Duodenum (tissue), 1 donor: ENCODE measurements around a stretch of chr1.

GRCh38 chr1:234535800-234536235 lies 56.8 kb upstream of the TARBP1 start:
- PRO-cap = no peak

GRCh38 chr1:234542446-234542980 lies 63.5 kb upstream of the TARBP1 start:
- PRO-cap = no peak

- PRO-cap = no peak
These were observed 65.2 kb upstream of the TARBP1 start for GRCh38 chr1:234543982-234544678.

DNA sequence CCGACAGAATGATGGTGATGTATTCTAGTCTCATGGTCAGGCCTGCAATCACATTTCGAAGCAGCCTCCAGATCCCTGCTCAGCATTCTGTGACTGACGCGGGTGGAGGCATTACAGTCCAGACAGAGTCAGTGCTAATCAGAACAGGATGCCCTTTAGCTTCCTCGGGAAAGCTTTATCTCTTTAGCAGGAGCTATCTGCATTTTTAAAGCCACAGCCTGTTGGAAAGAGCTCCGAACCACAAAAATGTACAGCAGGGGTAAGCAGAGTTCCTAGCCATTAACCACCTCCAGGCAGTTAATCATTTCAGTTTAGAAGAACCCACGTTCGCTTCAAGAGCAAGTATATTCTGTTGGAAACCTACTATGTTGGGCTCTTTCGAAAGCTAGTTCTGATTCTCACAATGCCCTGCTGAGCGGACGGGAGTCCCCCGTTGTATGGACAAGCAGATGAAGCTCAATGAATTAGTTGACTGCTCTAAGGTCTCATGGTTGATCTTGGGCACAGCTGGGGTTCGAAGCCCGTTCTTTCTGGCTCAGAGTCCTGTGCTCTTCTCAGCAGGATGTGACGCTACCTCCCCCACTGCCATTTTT lies 56.4 kb downstream of the IRF2BP2 start:
- PRO-cap = no peak

- PRO-cap = no peak
These were observed 25.9 kb downstream of the IRF2BP2 start for GRCh38 chr1:234583732-234584916.

DNA sequence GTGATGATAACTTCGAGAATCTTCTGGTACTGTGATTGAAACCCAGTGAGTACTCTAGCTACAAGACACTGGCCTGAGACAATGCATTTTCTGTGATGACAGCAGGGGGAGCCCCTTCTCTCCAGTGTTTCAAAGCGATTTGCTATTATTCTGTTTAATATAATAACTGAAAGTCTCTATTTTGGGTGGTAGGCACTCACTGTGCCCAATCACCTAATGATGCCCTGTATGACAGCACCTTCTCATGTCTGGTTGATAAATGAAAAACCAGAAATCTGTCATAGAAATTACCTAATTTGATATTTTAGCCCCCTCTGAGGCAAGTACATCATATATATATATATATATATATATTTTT lies 12.0 kb downstream of the IRF2BP2 start:
- PRO-cap = no peak

- PRO-cap = no peak
These were observed 8.6 kb downstream of the IRF2BP2 start for GRCh38 chr1:234601351-234601715.

DNA sequence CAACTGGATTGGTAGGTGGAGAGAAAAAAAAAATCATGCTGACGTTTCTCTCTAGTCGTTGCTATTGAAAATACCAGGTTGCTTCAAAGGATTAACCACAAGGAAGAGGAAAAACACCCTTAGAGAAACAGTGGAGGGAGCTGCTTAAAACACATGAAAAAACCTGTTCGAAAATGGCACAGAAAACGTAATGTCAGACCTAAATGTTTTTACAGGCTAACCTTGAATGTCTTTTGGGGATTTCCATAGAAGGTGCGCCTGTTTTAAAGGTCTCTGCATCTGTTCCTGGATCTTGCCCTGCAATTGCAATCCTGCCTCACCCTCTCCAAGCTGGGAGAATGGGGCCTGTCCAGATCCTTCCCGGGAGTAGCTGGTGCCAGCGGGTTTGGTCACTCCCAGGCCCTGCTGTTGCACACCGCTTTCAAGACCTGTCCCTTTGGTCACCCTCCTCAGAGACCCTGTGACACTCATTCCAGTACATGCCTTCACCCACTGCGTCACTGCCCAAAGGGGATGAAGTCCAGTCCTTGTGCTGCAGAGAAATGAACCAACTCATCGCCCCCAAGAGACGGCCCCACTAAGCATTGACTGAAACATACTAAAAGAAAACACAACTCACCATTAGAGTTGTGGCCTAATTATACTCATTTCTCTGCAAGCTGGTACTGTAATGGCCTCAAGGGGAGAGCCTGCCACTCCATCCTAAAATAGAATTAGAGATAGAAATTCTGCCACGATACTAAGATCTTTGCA lies 1.8 kb upstream of the IRF2BP2 start:
- PRO-cap = bidirectional peak, plus-strand start at position 94 of the sequence, minus-strand start outside the sequence

- PRO-cap = no peak
These were observed 160.2 kb upstream of the IRF2BP2 start for GRCh38 chr1:234770064-234770665.

GRCh38 chr1:234863462-234863959 lies 253.5 kb upstream of the IRF2BP2 start:
- PRO-cap = no peak

- PRO-cap = unidirectional peak, minus-strand start at chr1:234864044
These were observed 254.1 kb upstream of the IRF2BP2 start for GRCh38 chr1:234863960-234864551.

DNA sequence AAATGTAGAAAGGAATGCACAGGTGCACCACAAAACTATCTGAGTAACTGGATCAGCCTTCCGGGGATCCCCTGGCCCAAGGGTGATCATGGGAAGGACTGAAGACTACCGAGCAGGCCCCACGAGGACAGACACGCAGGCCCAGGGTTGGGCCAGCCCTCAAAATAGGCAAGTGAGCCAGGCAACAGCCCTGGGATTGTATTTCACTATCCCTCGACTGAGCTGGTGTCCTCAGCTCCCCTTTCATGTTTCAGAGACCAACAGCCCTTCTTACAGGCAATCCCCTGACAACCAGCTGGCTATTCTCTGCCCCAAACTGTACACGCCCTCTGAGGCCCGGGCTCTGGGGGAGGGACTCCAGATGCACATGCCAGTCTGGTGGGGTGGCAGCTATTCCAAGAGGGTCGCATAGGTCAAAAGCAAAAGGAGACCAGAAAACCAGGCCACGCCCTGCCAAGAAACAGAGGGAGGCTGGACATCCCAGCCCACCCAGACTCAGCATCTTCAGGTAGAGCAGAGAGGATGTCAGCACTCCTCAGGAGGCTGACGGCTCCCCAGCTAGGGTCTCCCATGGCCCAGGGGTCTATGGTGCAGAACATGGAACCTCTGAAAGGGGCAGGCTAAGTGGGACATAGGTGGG lies 243.0 kb downstream of the TOMM20 start:
- PRO-cap = no peak

- PRO-cap = no peak
These were observed 230.5 kb downstream of the TOMM20 start for GRCh38 chr1:234898094-234898577.

DNA sequence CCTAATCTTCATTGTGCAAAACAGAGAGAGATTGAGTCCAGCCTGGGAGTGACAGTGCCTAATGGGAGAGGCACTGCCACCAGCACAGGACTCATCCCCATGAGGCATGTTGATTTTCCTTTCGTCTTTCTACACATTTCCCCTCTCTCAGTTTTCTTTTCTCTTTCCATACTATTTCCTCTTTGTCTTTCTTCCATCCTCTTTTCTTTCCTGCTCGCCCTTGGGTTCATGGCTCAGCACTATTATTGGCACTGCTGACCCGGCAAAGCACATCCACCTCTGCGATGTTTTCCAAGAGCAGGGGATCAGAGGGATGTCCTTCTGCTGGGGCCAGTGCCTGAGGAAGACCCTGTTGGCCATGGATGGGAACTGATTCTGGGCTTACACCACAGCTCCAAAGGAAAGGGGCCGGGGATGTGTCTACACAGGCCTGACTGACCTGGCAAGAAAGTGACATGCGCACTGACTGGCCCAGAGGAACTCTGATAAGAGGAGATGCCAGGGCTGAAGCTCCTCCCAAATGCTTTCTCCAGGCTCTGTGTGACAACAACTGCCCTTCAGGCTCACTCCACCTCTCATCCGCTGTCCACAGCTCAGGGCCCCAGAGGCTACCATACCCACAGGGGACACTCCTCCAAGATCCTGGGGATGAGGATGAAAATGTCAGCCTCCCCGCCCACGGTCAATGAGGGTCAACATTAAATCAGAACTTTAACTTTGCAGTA lies 195.7 kb downstream of the TOMM20 start:
- PRO-cap = no peak

GRCh38 chr1:234954910-234956280 lies 173.2 kb downstream of the TOMM20 start:
- PRO-cap = bidirectional peak, plus-strand start at chr1:234955498, minus-strand start at chr1:234955306

DNA sequence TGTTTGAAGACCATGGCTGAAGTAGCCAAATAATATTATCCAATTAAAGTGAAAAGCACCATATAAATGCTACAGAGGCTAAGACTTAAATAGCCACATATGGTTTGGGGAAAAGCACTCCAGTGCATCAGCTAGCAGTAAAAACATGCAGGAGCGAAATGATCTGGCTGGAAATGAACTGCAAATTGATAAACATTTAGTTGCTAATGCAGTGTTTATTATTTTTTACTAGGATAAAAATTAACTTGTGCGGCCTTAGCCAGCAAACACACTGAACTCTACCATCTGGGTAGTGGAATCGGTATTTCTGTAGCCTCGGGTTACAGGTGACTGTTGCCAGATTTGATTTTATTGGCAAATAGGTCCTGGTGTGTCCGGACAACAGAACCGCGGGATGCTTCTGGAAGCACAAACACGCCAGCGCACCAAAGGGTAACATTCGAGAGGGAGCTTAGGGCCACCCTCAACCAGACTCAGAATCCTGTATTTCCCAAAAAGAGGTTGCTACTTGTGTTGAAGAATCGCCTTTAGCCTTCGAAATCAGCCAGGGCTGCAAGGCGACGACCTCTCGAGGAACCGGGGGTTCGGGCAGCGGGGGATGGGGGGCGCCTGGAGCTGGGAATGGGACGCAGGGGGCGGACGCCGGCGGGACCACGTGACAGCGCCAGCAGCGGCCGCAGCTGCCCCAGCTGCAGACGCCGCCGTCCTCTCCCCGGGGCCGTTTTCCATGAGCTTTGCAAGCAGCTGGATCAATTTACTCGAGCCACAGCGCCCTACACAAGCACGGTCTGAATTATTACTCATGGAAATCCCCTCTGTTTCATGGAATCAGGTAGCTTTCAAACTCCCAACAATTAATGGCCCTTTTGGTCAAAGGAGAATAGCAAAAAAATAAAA lies 158.9 kb downstream of the TOMM20 start:
- PRO-cap = bidirectional peak, plus-strand start at position 694 of the sequence, minus-strand start at position 729 of the sequence

DNA sequence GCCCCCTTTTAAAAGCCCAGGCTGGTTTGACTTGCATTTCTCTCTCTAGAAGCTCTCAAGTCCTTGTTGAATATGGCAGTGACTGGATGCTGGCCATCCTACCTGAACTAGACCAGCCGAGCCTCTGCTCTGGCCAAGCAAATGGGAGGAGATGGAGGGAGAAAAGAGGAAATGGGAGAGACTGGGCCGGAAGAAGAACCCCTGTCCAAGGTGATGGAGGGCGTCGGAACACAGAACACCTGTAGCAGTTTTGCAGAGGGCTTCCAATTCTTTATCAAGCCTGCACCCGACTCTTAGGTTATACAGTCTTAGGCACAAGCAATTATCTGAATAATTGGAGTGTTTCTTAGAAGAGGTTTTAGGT lies 148.7 kb downstream of the TOMM20 start:
- PRO-cap = no peak

DNA sequence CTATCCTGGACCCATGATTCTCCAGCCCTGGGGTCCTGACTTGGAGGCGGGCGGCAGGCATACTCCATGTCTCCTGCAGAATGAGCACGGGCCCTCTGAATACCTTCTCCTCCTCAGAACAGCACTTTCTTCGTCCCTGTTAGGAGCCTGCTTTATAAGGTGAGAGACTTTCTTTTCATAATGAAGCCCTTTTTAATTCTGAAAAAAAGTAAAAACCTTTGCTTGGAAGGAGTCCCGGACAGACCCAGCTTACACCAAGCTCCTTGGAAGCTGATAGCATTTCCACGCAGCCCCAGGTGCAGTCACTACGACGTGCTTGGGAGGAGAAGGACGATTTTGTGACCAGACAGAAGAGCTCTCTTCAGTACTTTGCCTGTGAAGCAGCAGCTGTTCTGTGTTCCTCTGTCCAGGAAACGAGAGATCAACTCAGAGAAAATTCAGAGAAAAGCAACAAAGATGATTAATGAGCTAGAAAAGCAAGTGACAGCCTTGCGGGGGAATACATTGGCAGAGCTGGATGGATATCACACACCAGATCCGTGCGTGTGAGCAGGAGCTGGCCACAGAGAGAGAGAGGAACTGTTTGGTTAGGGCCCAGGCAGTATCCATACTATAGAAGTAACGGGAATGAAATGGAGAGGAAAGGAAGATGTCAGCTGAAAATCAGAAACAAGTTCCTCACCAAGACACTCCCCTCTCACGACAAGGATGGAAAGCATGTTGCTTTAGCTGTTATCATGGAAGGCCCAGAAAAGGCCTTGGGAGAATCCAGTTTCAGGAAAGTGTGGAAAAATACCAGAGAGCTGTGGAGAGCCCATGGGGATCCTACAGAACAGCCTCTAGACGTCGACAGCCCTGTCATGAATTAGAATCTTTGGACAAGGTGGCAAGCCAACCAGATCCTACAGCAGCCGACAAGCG lies 106.3 kb downstream of the TOMM20 start:
- PRO-cap = no peak

DNA sequence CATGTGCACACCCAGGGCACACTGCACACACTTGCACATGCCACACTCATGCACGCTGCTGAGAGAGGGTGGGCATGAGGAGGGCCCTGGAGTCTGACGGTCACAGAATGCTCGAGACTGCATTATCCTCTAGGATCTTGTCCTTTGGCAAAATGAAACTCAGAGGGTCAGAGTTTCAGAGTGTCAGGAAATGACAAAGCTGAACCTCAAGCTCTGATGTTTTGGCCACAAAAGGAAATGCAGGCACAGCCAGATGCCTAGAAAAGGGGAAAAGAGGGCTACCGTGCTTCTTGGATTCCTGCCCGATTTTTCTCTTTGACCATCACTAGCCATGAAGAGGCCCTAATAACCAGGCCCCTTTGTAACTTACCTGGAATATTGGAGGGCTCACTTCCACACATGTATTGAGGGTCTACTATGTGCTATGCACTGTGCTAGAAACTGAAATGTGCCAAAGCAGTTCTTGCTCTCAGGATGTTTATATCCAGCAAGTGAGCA lies 65.5 kb downstream of the TOMM20 start:
- PRO-cap = no peak

DNA sequence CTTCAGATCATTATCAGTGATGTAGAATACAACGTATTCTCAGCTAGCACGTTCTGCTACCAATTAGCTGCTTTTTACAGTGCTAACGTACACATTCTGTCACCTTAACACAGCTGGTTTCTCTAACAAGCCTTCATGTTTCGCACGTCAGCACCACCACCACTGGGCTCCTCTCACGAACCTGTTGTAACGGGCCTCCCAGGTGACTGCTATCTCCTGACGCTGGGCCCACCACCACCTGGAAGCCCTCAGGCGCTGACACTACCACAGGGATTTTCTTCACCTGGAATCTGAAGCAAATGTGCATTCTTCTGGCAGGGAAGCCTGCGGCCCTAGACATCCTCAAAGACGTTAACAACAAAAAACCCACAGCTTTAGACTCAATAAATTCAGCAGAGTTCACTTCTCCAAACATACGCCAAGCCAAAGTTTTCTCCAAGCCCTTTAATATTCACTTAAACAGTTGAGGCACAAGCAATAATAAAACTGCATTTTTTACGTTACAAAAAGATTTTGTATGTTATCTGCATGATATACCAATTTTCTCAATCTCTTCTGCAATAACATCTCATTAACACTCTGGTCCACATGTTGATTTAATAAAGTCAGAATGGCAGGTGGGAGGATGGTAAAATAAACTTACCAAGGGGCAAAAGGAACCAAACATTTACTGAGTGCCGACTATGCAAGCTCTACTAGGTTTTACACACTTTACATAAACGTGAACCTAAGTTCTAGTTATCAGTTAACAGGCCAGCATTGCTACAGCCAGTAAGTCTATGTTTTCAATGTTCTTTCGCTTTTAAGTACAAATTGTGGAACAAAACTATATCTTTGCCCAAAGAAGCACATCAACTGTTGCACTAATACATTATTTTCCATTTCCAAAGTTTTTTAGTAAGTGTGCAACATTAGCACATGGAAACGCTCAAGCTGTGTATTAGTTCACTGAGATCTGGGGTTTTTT lies 19.4 kb downstream of the TOMM20 start:
- PRO-cap = no peak